ENCODE data around the gene DNAJC21.

GRCh38 chr5:34928843-34929724 is at the start of gene DNAJC21:
DNAJC21 (plus strand) TSS chr5:34929559.
- PRO-cap: bidirectional peak, plus-strand start at chr5:34929559, minus-strand start at chr5:34929244

- PRO-cap: no peak
Measured at GRCh38 chr5:35483675-35484214, 133.9 kb upstream of the SPEF2 start.

- PRO-cap: no peak
Measured at GRCh38 chr5:35642926-35643586, 25.4 kb downstream of the SPEF2 start.

DNA sequence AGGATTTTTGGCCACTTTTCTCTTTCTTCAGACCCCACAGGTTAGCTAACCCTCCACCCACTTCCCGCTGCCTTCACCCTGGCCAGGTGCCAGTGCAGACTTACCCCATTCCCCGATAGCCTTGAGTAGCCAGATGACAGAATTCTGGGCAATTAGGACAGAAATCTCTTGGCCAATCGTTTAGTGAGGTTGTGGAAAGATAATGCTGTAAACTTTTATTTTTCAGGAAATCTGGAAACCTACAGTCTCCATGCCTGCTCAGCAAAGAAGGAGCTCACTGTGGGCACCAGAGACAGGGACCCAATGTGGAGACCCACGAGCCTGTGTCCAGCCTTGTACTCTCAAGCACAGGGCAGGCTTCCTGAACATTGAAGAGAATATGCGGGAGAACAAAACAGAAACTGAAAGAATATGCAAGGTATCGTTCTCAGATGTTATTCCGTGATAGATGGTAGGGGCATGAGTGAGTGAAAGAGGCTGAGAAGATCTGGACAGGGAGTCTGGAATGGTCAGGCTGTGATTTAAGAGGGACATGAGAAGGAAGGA is 4.4 kb upstream of the UGT3A2 start:
- PRO-cap: no peak

GRCh38 chr5:36238912-36240180 is 2.4 kb downstream of the NADK2 start:
- PRO-cap: no peak

DNA sequence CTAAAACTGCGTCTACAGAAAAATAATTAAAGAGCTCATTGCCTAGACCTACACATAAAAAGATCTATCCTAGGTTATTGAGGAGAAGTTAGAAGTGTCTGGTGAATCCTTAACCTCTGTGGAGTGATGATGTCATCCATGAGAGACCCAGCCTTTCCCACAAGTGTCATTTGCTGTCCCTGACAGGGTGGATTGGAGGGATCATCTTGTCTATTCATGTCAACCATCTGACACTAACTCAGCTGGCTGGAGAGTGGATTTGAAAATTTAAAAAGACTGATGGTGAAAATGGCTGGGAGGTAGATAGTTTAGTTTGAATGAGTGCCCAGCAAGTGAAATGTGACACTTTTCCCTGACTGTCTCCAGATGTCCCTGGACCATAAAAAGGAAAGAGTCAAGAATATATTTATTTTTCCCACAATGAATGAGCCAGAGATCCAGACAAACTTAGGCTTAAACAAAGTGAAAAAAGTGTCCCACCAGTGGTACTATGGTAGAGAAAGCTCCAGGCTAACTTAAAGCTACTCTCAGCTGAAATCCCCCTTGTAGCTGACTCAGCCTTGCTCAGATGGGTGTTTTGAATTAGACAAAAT is 1.1 kb downstream of the RANBP3L start:
- PRO-cap: no peak

DNA sequence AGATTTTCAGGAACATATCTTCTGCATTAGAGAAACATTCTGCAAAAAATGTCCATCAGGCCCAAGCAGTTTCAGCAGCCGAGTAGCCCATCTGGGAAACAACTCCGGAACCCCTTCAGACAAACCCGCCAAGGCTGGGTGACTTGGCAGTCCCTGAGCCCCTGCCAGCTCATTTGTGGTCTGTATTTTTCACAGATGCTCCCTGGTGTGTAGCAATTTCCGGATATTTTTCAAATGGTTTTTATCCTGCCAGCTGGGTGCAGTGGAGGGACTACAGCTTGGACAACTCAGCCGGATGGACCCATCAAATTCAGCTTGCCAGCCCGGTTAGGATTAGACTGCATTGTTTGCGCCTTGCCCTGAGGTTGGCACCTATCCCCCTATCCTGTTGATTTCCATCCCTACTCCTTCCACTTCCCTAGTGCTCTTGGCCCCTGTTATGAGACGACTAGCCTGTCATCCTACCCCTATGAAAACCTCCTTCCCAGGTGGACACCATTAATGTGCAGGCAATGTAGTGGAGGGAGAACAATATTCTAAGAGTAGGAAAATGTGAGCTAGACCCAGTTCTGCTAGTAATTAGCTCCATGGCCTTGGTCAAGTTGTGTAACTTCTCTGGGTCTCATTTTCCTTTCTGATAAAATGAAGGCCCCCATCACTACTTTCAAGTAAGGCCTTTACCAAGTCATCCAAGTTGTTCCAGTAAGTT is 102.4 kb upstream of the RANBP3L start:
- PRO-cap: no peak

- PRO-cap: no peak
Measured at GRCh38 chr5:36570248-36570912, 36.0 kb upstream of the SLC1A3 start.

DNA sequence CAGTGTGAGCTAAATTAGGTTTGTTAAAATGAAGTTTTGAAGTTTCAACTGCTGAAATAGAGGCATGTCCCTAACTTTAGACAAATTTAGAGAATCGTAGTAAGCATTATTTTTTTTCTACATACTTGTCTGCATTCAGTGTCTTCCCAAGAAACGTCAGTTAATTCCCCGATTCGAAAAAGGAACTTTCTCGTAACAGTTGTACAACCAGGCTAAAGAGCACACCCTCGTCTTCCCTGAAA is 468 bp upstream of the SLC1A3 start:
- PRO-cap: no peak

- PRO-cap: no peak
Measured at GRCh38 chr5:36679864-36680555, 73.6 kb downstream of the SLC1A3 start.

GRCh38 chr5:36689830-36690884 is 83.8 kb downstream of the SLC1A3 start:
- PRO-cap: no peak

GRCh38 chr5:36723831-36724354 is 117.5 kb downstream of the SLC1A3 start:
- PRO-cap: no peak

GRCh38 chr5:36755240-36755637 is 121.3 kb upstream of the NIPBL start:
- PRO-cap: unidirectional peak, minus-strand start at chr5:36755487; bidirectional peak, plus-strand start at chr5:36755581, minus-strand start at chr5:36755487

GRCh38 chr5:36965133-36965829 is 88.7 kb downstream of the NIPBL start:
- PRO-cap: no peak

- PRO-cap: no peak
Measured at GRCh38 chr5:37015958-37016336, 139.4 kb downstream of the NIPBL start.

GRCh38 chr5:37197923-37198499 is 51.2 kb downstream of the CPLANE1 start:
- PRO-cap: no peak

- PRO-cap: no peak
Measured at GRCh38 chr5:37523630-37524213, 144.6 kb downstream of the WDR70 start.

DNA sequence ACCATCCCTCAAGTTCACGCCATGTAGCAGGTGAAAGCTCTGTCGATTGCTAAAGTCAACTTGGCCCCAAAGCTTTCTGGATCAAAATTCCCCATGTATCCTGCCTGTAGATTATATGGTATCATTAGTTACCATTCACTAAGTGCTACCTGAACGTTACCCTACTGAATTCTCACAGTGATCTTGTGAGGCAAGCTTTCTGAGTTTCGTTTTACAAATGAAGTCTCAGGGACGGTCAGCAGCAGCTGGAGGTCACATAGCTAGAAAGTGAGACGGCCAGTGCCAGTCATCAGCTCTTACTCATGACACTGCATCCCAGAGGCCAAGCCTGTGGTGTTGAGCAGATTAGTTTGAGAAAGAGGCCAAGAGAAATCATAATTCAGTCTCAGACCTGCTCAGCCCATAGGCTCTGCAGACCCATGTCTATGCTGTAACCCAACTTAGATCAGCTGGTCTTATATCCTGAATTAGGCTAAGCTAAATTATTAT is 95.8 kb upstream of the EGFLAM start:
- PRO-cap: no peak

DNA sequence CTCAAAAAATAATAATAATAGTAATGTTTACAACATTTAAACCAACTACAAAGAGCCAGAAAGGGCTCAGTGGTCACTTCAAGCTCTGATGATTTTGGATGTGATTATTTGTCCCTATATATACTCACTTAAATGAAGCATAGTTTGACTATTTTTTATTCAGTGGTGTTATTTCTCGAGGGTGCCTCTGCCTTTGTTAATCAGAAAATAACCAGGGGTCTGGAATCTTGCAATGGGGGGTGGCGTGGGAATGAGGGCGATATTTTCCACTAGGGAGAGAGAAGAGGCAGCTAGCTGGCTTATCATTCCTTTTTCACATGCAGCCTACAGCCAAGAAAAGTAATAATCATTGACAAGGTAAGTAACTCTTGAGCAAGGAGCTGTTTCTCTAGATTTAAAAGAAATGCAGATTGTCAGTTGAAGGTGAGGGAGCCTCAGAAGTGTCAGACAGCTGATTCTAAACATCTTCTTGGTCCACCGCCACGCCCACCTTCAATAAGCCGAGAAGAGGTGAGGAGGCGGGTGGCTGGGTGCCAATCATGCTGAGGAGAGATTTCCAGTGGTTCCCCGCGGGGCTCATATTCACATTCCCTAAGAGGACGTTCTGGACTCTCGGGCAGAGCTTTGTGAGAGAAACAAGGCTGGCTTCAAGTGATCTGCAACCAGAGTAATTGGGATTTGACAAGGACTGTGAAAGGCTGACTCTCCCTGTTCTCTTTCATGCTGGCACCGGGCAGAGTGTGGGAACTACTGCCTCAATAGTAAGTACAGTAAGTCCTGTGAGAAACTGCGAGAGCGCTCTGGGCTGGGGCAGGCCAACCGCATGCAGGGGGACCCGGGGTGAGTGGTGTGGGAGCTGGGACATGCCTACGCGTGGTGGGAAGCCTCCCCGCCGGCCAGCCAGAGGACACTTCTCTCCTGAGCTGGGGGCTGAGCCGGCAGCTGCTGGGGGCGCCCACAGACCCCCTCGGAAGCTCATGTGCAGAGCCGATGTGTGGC is 111.2 kb downstream of the LIFR start:
- PRO-cap: no peak

GRCh38 chr5:38445941-38446709 is 110.3 kb downstream of the LIFR start:
- PRO-cap: no peak